Thoracic aorta endothelial cell (primary cell): ENCODE results near the genes SARNP, PYM1, ZC3H10, RNF41, NABP2 and SLC39A5.

- CAGE, long polyA plus RNA: no peak
Measured at GRCh38 chr12:55708650-55709395, 1.1 kb upstream of the ITGA7 start.

GRCh38 chr12:55749439-55750582 is 6.9 kb downstream of the GDF11 start:
- CAGE, long polyA plus RNA: no peak

DNA sequence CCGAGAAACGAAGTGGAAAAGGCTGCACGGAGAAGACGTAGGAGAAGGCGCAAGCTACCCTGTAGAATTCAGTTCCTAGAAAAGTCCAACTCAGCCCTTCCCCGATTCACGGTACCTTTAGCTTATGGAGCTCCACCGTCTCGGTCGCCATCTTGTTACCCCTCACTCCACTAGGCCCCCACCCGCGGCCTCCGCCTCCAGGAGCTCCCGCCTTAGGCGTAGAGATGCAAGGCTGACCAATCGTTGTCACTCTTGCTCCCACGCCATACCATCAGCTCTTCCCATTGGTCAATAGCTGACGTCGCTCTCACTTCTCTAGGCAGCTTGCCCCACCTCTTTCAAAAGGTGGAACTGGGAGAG is at the start of gene SARNP:
SARNP (minus strand) TSS at position 174 of the 360 bp plus-strand sequence.
- CAGE, long polyA plus RNA: no peak

- CAGE, long polyA plus RNA: no peak
Measured at GRCh38 chr12:55835622-55836458, 6.5 kb upstream of the DNAJC14 start.

DNA sequence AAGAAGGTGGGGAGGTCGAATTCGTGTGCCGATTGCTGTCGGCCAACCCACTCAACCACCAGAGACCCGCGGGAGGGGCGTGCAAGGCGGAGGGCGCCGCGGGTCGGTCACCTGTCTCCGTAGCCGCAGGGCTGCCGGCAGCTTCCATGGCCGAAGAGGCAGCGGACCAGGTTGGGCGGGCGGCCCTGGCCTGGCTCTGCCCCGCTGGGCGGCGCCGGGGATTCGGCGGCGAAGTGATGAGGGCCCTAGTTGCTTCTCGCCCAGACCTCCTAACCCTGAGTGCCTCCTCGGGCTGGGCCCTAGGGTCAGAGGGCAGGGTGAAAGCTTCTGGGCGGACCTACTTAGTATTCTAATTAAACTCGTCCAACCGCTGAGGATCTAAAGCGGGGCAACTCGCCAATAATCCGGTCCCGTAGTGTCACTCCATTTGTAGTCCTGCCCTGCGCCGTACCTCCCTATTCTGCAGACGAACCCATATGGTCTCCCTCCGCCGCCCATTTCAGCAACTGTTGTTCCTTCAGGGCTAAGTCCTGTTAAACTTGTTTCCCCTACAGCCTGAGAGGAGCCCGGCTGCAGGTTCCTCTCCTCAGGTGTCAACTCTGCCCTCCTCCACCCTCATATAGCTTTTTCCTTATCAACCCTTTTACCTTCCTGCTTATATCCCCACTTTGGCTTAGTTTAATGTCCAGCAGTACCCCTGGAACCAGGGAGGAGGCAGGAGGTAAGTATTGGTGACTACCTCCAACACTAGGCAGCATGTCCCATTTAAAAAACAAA is at the start of gene PYM1:
PYM1 (minus strand) TSS at position 281 of the 777 bp plus-strand sequence.
- CAGE, long polyA plus RNA: no peak

DNA sequence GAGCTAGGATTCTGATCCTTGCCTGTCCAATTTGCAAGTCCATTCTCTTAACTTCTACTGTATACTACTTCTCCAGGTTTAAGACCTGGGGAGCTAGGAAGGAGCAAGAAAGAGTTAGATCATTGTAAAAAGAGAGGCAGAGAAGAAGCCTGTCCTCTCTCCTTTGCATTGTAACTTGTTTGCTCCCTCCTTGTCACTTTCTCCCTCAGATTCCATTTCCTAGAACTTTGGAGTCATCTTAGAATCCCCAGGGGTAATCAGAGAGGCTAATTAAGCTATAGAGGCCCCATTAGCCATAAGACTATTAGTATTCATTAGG is 3.0 kb downstream of the DGKA start:
- CAGE, long polyA plus RNA: no peak

DNA sequence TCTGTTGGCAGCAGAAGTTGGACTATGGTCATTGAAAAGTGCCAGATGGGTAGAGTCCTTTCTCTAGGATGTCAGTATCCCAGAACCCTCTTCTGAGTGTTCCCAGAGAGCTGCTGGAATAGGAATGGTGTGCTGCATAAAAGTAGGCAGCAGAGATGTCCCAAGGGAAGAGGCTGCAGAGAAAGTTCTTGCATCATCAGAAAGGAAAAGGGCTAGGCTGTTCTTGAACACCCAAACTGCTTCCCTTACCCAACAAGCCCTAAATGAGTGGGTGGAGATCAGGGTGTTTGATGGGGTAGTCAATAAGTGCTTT is 3.4 kb downstream of the DGKA start:
- CAGE, long polyA plus RNA: no peak

DNA sequence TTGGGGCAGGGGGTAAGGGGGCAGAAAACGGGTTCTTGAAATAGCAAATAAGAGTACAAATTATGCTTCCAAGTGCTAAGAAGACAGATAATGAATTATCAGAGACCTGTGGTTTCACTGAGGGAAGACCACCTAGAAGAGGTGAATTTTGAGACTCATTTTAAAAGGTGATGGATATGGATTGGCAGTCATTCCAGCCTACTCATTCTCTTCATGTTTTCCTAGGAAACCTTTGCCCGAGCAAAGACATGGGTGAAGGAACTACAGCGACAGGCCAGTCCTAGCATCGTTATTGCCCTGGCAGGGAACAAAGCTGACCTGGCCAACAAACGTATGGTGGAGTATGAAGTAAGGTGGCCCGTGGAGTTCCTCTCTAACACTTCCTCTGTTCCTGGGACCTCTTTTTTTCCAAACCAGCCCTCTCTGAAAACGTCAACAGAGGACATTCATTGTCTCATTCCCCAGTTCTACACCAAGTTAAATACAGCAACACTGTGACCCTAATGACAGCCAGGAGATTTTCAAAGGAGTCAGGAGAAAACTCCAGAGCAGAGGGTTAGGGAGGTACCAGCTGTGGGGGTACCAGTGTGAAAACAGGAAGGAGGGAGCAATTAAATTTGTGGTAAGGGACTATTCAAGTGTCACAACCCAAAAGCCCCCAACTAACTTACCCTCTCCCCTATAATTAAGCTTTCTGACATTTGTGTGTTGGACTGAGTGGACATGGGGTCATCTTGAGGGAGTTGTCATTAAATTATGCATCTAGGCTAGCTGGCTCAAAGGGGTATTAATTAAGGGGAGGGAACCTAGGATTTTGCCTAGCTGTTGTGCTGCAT is 6.4 kb upstream of the SUOX start:
- CAGE, long polyA plus RNA: no peak

- CAGE, long polyA plus RNA: no peak
Measured at GRCh38 chr12:56080265-56080689, 312 bp downstream of the ERBB3 start.

DNA sequence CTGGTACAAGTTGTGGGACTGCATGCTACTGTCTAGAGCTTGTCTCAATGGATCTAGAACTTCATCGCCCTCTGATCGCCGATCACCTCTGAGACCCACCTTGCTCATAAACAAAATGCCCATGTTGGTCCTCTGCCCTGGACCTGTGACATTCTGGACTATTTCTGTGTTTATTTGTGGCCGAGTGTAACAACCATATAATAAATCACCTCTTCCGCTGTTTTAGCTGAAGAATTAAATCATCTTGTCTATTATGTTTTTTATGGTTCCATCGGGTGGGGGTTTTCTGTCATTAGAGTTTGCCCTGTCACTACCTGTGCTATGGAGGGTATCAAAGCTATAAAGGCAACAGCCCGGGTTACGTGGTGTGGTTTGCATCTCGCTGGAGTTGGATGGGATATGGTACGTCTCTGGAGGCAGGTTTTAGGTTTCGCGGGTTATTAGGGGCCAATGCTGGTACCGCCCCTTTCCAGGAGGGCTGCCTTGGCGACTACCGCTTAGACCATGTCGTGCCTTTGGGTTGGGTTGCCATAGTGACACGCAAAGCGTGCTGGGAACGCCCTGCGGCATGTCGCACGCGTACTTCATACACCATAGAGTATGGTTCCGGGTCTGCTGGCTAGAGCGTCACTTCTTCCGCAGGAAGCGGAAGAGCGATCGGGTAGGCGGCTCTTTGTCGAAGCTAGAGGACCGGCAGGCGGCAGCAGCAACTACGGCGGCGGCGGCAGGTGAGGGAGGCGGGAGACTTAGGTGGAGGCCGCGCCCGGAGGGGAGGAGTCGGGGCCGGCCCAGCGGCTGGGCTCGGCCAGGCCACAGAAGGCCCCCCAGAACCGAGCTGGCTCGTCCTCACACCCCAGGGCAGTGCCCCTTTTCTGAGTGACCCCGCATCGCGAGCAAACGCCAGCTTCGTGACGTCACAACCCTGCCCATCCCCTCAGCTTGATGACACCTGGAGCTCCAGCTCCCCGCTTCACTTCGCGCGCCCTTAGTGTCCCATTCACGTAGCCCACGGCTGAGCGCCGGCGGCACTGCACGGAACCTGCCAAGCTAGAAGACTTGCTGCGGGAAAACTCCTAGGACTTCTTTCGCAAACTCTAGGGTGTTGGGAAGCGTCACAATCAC is at the start of gene ZC3H10:
ZC3H10 (plus strand) TSS at position 676 of the 1,122 bp plus-strand sequence.
- CAGE, long polyA plus RNA: no peak

GRCh38 chr12:56129792-56130330 is 1.8 kb downstream of the ESYT1 start:
- CAGE, long polyA plus RNA: no peak

DNA sequence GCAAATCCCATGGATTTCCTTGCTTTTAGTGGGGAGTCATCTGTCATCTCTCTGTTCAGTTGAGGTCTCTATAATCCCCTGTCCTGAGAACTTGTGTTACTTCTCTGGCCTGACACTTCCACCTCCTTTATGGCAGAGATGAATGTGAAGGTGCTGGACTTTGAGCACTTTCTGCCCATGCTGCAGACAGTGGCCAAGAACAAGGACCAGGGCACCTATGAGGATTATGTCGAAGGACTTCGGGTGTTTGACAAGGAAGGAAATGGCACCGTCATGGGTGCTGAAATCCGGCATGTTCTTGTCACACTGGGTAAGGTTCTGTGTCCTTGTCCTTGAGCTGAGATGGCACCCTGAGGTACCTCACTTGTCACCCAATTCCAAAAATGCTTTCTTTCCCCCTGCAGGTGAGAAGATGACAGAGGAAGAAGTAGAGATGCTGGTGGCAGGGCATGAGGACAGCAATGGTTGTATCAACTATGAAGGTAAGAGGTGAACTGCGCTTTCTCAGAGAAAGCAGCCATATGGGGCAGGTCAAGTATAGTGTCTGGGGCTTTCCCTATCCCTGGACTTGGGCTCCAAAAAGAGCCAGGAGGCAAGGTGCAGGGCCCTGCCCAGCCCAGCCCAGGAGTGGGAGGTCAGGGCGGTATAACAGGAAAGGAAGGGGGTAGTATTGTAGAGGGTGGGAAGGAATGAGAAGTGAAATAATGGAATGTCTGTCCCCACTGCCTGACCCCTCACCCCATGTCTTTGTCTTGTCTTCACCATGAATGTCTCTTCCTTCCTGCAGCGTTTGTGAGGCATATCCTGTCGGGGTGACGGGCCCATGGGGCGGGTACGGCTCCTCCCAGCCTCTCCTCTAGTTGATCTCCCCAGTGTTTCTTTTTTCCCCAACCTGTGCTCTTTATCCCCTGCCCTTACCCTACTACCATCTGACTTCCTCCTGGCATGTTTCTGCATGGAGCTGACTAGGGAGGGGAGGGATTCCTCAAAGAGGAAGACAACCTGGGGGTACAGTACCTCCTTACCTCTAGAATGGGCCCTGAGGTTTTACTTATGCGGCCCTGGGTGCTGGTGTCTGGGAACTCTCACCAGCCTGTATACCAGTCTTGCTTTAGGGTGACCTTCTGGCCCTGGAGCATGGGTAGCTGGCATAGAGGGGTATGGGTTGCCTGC is 2.1 kb downstream of the MYL6 start:
- CAGE, long polyA plus RNA: no peak

DNA sequence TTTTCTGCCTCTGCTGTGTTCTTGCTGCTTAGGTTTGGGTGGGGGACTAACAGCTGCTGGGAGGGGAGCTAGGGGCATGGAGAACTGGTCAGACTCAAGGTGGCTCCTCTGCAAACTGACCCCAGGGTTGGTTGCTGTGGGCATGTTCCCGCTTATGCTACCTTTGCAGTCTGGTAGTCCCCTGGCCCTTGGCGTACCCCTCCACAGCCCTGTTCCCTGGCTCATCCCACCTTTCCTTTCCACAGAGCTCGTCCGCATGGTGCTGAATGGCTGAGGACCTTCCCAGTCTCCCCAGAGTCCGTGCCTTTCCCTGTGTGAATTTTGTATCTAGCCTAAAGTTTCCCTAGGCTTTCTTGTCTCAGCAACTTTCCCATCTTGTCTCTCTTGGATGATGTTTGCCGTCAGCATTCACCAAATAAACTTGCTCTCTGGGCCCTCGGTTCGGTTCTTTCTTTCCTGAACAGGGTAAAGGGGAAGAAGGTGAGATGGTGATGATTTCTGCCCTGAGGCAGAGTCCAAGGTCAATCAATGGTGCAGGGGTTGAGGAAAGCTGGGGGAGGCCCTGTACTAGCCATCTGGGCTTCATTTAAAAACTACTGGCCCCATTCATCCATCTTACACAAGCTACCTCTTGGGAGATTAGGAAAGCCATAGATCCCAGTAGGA is 3.1 kb downstream of the MYL6 start:
- CAGE, long polyA plus RNA: no peak

GRCh38 chr12:56221120-56222178 is at the start of gene RNF41:
TSS of gene RNF41 (minus strand) at chr12:56221922.
- CAGE, long polyA plus RNA: no peak

GRCh38 chr12:56223946-56224791 is at the start of gene NABP2:
TSS of gene NABP2 (plus strand) at chr12:56224342.
- CAGE, long polyA plus RNA: no peak

- CAGE, long polyA plus RNA: no peak
Measured at GRCh38 chr12:56229994-56230215, at the start of gene SLC39A5. TSS of gene SLC39A5 (plus strand) at chr12:56230051.

- CAGE, long polyA plus RNA: no peak
Measured at GRCh38 chr12:56271042-56271981, 4.6 kb downstream of the COQ10A start.

GRCh38 chr12:56322894-56323736 is 7.3 kb upstream of the CNPY2 start:
- CAGE, long polyA plus RNA: no peak

- CAGE, long polyA plus RNA: no peak
Measured at GRCh38 chr12:56361575-56361835, 1.2 kb downstream of the APOF start.

DNA sequence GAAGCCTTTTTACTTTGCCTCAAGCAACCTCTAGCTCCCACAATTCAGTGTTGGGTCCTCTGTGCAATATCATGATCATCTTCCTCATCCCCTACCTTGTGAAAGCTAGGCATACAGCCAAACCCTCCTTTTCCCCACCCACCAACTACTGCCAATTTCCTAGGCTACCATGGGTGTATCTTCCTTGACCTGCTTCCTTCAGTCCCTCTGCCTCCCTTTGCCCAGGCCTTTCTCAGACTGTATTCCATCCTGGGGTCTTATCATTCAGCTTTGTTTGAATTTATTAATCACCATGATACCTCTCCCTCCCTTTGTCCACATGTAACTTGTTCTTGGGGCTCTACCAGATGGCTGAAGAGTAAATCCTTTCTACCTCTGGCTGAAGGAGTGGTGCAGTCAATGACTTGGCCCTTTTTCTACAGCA is 1.3 kb downstream of the SPRYD4 start:
- CAGE, long polyA plus RNA: no peak